Metastatic Liver Carcinoma in the Adrenal Gland (tissue), 2 donors: ENCODE data around the genes C15orf39 and NEIL1.

DNA sequence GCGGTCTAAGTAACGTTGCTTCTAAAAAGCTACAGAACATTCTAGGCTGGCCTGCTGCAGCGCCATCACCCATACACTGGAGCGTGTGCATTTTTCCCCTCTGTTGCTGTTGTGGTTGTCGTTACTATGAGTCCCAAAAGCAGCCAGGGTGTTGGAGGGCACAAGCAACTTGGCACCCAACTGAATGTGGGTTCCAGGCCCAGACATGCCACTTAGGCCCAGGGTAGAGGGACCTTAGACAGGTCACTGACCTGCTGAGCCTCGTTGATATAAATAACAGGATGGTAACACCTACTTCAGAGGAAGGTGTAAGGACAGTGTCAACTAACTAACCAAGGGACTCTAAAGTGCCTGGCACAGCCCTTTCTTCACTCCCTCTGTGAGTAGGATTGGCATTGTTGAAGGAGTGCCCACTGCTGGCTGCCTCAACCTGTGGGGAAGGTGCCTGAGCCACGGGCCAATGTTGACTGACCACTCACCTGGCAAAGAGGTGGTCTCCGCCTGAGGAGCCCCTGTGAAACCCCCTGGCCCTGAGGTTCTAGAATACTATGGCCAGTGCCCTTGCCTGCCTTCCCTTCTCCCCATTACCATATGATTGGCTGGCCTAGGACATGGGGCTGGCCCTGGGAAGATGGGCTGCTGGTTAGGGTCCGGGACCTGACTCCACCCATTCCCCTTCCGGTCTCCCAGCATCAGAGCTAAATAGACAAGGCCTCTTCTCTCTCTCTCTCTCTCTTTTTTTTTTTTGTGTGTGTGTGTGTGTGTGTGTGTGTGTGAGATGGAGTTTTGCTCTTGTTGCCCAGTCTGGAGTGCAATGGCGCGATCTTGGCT is 3.6 kb downstream of the CSK start:
- PRO-cap, 2 experiments: no peak in any of the 2 experiments

GRCh38 chr15:74844200-74844787 is 1.3 kb upstream of the ULK3 start:
- PRO-cap, 2 experiments: no peak in any of the 2 experiments

DNA sequence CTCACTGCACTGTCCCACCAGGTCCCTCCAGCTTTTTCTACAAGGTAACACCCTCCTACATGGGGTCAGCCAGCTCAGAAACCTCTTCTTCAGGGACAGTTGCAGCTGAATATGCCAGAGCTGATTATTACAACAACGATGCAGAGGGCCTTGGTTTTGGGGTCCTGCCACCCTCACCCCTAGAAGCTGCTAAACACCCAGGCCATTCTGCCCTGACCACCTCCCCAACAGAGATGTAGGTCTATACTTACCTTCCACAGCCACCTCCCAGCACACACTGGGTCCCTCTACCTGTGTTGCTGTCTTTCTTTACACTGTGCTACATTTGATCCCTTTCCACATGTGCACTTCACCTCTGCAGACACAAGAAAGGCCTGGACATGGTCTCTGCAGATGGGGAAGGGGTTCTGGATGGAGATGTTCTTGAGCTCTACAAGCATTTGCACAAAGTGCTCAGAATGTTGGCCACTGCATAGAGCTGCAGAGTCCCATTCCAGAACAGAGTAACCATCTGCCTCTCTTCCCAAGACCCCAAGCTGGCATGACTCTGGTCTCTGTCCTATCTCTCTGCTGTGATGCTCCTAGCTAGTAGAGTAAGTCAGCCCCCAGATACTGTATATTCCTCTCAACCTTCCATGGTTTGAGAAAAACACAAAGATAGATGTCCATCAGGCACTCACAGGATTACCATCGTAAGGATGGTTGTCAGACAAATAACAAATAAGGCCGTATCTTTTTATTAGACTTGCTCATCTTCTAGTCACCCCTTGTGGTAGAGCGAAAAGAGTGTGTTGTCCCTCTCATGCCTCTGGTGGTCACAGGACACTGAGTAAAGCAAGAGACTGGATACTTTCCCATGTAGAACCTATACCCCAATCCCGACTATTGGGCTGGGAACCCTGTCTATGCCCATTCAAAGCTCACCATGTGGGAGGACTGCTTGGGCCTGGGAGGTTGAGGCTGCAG is 6.1 kb downstream of the FAM219B start:
- PRO-cap, 2 experiments: no peak in any of the 2 experiments

- PRO-cap, 2 experiments: no peak in any of the 2 experiments
Measured at GRCh38 chr15:75007385-75007612, 11.9 kb downstream of the SCAMP5 start.

DNA sequence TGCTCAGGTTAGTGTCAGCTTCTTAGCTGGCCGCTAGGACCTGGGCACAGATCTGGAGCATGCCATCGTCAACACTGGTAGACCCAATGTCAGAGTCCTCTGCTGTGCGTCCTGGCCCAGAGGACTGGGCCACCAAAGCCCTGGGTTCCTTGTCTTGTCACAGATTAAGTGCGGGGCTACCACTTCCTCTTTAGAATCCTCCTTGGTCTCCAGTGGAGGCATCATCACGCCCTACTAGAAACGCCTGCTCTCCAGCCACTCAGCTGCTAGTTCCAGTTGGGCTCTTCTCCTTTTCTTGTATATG is 11.2 kb downstream of the PPCDC start:
- PRO-cap, 2 experiments: no peak in any of the 2 experiments

DNA sequence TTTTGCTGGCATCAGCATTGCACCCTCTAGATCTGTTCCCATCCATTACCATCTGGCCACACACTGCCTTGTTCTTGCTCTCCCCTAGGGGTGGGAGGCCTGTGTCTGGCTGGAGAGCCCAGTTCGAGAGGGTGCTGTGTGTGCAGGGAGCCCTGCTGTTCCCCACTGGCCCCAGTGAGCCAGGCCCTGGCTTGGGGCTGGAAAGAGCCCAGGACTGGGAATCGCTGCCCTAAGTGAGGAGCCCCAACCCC is 24.0 kb upstream of the C15orf39 start:
- PRO-cap, 2 experiments: no peak in any of the 2 experiments

- PRO-cap, 2 experiments: peak in 2 of 2 experiments; most common plus-strand start chr15:75201882 (in 2); most common minus-strand start chr15:75201742 (in 1)
Measured at GRCh38 chr15:75201335-75201980, at the start of gene C15orf39. C15orf39 (plus strand) TSS chr15:75201882.

- PRO-cap, 2 experiments: no peak in any of the 2 experiments
Measured at GRCh38 chr15:75203443-75203642, 1.7 kb downstream of the C15orf39 start.

DNA sequence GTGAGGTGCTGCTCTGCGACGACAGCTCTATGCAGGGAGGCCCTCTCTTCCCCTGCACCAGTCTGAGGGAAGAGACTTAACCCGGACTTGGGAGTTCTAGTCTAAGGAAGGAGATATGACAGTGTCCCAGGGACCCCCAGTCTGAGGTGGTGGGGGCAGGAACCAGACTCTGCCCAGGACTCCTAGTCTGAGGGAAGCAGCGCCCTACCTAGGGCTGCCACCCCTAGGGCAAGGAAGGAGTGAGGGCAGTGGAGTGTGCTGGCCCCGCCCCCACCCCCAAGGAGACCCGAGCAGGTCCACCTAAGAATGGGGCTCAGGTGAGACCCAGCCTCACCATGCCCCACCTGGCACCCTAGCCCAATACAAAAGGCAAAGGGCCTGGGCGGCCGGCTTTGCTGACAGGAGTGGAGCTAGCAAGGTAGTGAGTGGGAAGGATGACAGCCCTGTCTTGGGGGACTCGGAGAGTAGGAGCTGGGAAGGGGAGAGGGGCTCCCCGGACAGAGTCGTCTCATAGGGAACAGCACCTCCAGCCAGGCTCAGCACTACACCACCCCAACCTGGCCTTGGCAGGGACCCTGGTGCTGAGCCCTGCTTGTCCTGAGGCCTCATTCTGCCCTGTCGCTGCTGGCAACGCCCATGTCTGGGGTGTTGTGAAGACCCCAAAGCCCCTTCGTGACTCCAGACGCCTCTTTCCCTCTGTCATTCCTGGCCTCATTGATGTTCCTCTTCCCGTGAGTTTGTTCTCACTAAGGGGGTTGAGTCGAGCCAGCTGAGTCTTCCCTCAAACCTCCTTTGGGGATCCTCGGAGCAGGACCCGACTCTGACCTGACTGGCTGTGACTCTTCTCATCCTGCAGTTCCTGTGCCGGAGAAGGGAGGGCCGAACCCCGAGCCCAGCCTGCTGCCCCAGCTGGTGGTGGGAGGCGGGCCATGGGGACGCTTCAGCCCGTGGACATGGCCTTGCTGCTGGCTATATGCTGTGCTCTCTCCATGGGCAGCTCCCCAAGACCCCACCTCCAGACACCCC is 12.2 kb downstream of the C15orf39 start:
- PRO-cap, 2 experiments: no peak in any of the 2 experiments

GRCh38 chr15:75346740-75347759 is at the start of gene NEIL1:
NEIL1 (plus strand) TSS chr15:75347039.
- PRO-cap, 2 experiments: peak in 2 of 2 experiments; most common plus-strand start chr15:75347624 (in 2); most common minus-strand start chr15:75346935 (in 1)

DNA sequence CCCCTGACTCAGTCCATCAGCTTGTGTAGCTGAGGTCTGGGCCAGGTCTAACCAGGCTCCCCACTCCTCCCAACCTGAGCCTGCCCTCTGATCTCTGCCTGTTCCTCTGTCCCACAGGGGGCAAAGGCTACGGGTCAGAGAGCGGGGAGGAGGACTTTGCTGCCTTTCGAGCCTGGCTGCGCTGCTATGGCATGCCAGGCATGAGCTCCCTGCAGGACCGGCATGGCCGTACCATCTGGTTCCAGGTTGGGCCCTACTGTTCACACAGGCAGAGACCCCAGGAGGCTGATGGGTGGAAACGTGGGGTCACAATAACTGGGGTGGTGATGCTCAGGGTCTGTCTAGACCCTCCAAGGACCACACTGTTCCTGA is 6.8 kb downstream of the NEIL1 start:
- PRO-cap, 2 experiments: peak in 1 of 2 experiments; most common minus-strand start position 76 of the sequence (in 1)

- PRO-cap, 2 experiments: no peak in any of the 2 experiments
Measured at GRCh38 chr15:75648145-75648720, 521 bp downstream of the SNX33 start.

GRCh38 chr15:75669098-75670228 is 21.8 kb downstream of the SNX33 start:
- PRO-cap, 2 experiments: no peak in any of the 2 experiments

DNA sequence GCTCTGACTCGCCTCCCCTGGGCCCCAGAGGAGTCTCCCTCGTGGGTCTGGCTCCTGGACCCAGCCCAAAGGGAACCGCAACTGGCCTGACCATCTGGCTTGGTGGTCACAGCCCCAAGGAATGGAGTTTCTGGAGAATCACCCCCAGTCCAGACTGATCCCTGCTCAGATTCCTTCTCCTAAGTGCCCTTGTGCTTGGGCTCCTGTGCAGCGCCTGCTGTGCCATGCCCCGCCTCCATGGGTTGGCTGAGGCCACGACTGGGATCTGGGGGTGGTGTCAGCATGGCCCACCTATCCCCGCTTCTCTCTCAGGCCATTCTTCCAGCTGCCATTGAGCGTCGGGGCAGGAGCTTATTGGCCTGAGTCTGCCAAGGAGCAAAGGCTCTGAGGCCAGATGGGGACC is 19.1 kb downstream of the CSPG4 start:
- PRO-cap, 2 experiments: no peak in any of the 2 experiments

DNA sequence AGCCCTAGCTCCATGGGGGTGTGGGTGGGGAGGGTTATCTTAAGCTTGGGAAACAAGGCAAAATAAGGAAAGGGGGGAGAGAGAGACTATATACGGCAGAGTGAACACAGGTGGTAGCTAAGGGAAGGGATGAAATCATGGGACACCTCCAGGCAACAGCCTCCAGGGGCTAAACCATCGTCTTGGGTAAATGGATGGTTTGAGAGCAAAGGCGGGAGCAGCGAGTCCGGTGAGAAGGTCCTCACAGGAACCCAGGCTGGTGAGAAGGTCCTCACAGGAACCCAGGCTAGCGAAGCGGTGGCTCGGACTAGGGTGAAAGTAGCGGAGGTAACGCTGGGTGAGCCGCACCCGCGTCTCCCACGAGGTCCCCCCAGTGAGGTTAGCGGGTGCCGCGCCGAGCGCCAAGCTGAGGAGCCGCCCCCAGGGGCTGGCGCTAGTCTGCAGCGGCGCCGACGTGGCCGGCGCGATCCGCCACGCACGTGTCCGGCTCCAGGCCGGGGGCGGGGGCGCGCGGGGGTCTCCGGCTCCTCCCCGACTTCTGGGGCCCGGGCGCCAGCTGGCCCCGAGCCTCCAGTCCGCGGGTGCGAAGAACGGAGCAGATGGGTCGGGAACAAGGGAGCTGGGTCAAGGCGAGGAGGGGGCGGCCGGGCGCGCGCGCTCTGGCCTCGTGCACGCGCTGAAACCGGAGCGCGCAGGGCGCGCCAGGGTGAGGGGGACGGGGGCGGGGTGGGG is 441 bp upstream of the UBE2Q2 start:
- PRO-cap, 2 experiments: peak in 2 of 2 experiments; most common plus-strand start position 573 of the sequence (in 1); most common minus-strand start position 678 of the sequence (in 2)

DNA sequence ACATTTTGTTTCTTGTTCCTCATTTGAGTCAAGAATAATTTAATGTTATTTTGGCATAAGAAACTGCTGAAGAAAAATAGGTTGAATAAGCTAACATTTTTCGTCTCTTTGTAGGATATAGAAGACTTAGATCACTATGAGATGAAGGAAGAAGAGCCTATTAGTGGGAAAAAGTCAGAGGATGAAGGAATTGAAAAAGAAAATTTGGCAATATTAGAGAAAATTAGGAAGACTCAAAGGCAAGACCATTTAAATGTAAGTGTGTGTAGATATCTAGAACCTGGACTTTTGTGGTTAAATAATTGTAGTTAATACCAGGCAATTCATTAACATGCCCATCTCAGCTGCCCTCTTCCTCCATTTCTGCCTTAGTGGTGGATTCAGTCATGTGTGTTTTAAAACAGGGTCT is 30.1 kb downstream of the UBE2Q2 start:
- PRO-cap, 2 experiments: no peak in any of the 2 experiments

GRCh38 chr15:75943021-75944300 is 39.8 kb downstream of the FBXO22 start:
- PRO-cap, 2 experiments: no peak in any of the 2 experiments

GRCh38 chr15:76312763-76313210 is 1.5 kb upstream of the ETFA start:
- PRO-cap, 2 experiments: peak in 2 of 2 experiments; most common minus-strand start chr15:76312863 (in 2)

DNA sequence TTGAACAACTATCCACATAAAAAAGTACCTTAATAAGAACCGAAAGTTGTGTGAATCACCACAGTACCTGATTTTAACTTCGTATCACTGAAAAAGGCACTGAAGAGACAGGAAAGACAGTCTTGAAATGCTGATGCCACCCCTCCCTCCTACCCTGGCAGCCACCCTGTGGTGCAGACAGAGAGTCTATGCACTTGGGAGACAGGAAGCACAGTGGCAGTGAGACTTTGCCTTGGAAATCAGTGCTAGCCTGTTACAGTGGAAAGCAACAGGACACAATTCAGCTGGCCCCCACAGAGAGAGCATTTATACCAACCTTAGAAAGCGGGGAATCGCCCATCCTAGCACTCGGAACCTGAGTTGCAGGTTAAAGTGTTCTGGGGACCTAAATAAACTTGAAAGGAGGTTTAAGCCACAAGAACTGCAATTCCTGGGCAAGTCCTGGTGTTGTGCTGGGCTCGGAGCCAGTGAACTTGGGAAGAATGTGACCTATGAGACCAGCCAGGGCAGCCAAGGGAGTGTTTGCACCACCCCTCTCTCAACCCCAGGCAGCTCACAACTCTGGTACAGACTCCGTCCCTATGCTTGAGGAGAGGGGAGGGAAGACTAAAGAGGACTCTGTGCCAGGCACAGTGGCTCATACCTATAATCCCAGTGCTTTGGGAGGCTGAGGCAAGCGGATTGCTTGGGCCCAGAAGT is 240.1 kb downstream of the ISL2 start:
- PRO-cap, 2 experiments: no peak in any of the 2 experiments

- PRO-cap, 2 experiments: no peak in any of the 2 experiments
Measured at GRCh38 chr15:76765315-76765991, 139.7 kb downstream of the SCAPER start.